H9 (cell line): ENCODE measurements around a stretch of chr6.

GRCh38 chr6:135211059-135212218 is 30.3 kb downstream of the MYB start:
- PRO-cap: no peak

DNA sequence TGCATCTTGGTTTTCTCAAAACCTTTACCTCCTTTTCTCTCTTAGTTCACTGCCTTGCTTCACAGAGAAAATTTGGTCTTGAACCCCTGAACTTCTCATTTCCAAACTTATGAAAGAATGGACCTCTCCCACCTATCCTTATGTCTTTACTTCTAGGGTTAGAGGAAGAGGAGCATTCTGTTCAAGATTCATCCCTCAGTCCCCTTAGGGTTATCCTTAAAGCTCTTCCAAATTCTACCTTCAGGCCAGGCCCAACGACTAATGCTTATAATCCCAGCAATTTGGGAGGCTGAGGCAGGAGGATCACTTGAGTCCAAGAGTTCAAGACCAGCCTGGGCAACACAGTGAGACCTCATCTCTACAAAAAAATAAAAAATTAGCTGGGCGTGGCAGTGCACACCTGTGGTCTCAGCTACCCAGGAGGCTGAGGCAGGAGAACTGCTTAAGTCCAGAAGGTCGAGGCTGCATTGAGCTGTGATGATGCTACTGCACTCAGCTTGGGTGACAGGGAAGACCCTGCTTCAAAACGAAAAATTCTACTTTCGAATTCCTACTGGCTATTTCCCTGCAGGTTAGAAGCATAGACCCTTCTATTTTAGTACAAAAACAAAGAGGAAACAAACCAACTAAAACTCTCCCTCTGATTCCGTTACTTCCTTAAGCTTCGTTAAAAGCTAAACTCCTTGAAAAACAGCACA is 98.7 kb downstream of the AHI1 start:
- PRO-cap: no peak

DNA sequence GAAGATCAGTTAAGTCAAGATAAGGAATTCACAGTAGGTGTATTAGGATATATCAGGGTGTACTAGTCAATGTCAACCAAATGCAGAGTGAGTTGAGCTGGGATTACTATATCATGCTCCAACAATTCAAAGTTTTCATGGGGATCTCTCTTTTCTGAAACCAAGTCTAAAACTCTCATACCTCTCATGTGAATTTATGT is 129.8 kb upstream of the AHI1 start:
- PRO-cap: no peak

DNA sequence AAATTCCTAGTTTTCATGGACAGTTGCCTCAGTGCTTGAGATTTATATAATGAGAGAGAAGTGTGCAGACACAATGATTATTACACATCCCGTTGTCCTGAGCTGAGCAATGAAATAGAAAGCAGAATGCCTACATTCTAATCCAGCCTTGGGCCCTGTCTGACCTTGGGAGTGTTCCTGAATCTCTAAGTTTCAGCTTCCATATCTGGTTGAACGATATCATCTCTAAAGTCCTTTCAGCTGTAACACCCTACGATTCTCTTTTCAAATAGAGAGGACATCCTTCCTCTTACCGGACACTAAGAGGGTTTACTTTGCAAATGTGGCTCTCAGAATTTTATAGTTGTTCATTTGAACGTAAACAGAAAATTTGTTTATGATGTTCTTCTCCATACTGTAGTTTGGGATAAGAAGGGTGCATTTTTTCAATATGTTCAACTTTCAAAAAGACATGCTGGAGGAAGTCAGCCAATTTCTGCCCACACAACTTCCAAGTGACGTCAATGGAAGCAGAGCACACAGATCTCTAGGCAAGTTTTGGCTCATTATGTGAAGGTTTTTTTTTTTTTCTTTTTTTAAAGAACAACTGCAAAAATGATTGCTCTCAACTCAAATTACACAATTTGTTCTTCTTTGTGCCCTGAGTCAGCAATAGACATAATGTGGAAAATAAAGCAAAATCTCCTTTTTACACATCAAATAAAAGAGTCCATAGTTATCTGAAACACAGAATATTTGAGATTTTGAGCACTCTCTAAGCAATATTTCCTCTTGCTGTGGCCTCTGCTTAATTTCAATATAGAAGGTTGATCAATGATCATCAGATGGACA is 50.5 kb downstream of the PDE7B start:
- PRO-cap: no peak

GRCh38 chr6:135904614-135905186 is 53.2 kb downstream of the PDE7B start:
- PRO-cap: no peak

- PRO-cap: no peak
Observed at GRCh38 chr6:136069012-136069729, 180.9 kb downstream of the MTFR2 start.

- PRO-cap: no peak
Observed at GRCh38 chr6:136270958-136272303, 18.2 kb downstream of the BCLAF1 start.

DNA sequence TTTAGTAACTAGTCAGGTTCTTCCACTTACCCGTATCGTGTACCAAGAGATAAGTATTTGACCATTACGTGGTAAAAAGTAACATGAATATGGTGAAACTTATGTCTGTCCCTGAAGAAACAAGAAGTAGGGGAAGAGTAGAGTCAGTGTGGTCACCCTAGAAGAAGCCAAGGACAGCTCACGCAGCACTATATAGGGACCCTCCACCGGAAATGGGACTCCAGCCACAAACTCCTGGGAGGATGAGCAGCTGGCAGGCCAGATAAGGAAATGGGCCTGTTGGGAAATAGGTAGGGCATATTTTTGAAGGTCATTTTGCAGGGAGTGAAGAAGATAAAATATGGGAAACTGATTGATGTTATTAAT is 123.2 kb downstream of the MAP7 start:
- PRO-cap: no peak

DNA sequence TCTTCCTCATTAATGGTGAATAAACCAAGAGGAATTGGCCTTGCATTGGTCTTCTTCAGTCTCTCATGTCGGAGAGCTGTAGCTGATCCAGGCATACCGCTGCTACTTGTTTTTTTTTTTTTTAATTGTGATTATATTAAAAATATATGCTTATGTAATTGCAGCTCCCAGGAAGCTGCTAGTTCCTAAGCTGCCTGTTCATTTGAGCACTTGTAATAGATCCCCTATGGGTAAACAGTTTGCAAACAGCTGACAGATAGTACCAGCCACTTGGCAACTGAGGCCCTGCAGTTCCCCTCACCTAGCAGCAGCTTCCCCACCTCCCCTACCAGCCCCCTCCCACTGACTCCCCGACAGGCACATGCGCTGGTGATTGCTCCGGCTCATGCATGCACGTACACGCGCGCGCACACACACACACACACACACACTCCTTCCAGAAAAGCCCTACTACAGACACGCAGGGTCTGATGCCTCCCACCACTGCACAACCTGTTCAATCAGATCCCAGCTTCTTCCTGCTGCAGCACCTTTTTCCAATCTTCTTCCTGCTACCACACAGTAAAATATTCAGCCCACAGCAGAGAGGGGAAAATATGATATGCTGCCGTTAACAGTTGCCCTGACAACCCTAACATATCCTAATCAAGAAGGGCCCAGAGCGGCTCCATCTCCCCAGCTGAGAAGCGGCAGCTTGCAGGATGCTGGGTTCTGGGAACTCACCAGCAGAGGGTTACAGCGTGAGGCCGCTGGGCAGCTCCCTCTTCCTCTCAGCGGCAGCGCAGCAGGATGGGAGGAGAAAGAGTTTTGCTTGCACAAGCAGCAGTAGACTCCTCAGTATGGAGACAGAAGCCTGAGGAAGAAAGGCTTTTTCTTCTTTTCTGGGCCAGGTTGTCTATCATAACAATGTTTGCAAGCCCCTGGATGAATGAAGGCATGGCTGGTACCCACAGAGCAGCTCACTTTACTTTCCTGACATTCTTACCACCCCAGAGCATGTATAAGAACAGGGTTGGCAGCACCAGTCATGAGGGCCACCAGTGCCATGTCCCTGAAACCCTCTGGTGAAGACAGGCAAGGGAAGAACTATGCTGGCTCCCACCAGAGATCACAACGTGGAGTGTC is 24.0 kb downstream of the MAP7 start:
- PRO-cap: no peak

- PRO-cap: no peak
Observed at GRCh38 chr6:136771402-136771798, 20.9 kb downstream of the MAP3K5 start.

- PRO-cap: no peak
Observed at GRCh38 chr6:136783588-136784306, 8.5 kb downstream of the MAP3K5 start.

DNA sequence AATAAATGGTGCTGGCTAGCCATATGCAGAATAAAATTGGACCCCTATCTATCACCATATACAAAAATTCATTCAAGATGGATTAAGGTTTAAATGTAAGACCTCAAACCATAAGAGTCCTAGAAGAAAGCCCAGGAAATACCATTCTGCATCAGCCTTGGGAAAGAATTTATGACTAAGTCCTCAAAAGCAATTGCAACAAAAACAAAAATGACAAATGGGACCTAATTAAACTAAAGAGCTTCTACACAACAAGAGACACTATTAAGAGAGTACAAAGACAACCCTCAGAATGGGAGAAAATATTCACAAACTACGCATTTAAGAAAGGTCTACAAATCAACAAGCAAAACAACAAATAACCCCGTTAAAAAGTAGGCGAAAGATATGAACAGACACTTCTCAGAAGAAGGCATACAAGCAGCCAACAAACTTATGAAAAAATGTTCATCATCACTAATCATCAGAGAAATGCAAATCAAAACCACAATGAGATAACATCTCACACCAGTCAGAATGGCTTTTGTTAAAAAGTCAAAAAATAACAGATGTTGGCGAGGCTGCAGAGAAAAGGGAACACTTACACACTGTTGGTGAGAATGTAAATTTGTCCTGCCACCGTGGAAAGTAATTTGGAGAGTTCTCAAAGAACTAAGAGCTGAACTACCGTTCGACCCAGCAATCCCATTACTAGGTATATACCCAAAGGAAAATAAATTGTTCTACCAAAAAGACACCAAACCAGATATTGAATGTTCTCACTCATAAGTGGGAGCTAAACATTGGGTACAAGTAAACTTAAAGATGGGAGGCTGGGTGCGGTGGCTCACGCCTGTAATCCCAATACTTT is 3.8 kb downstream of the MAP3K5 start:
- PRO-cap: no peak

DNA sequence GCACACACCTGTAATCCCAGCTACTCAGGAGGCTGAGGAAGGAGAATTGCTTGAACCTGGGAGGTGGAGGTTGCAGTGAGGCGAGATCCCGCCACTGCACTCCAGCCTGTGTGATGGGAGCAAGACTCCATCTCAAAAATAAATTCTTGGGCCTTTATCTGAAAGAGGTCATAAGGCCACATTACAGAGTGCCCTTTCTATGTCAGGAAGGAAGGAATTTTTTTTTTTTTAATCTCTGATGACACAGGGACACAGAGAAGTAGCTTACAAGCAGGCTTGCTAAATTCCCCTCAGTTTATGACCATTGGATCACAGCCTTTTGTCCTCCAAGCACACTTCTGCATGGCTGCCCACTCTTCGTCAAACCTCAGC is 7.4 kb upstream of the IFNGR1 start:
- PRO-cap: no peak

DNA sequence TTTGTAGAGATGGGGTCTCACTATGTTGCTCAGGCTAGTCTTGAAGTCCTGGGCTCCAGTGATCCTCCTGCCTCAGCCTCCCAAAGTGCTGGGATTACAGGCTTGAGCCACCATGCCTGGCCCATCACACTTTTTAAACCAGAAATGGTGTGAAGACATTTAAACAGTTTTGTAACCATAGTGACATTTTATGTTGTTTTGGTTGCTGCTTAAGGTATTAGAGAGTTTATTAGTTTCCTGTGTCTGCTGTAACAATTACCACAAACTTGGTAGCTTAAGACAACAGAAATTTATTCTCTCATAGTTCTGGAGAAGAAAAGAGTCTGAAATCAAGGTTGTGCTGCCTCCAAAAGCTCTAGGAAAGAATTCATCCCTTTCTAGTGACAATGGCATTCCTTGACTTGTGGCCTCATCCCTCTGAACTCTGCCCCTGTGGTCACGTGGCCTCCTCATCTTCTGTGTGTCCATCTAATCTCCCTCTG is 104.6 kb upstream of the TNFAIP3 start:
- PRO-cap: no peak

DNA sequence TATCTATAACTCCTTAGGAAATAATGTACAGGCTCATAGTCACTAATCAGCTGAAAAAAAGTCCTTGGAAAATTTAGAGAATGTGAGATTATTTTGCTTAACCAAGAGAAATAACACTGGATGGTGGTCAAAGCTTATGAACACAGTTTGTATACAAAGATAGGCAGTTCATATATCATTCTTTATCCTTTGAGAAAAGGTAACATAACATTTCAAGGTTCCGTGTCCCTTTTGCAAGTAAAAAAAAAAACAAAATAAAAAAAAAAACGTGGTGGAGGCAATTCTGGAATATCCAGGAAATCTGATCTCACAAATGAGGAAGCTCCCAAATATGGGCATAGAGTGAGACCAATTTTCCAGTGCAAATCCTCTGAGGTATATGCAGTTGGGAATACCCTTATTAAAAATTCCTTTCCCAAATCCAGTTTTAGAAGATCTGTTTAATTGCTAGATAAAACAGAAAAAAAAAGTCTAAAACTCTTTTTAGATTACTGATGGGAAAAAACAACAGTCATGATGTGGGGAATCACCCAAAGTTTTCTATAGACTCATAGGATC is 17.8 kb upstream of the TNFAIP3 start:
- PRO-cap: no peak

GRCh38 chr6:137872525-137873089 is 5.5 kb downstream of the TNFAIP3 start:
- PRO-cap: no peak

GRCh38 chr6:137910421-137910904 is 43.4 kb downstream of the TNFAIP3 start:
- PRO-cap: no peak

- PRO-cap: no peak
Observed at GRCh38 chr6:137940086-137940586, 73.1 kb downstream of the TNFAIP3 start.

DNA sequence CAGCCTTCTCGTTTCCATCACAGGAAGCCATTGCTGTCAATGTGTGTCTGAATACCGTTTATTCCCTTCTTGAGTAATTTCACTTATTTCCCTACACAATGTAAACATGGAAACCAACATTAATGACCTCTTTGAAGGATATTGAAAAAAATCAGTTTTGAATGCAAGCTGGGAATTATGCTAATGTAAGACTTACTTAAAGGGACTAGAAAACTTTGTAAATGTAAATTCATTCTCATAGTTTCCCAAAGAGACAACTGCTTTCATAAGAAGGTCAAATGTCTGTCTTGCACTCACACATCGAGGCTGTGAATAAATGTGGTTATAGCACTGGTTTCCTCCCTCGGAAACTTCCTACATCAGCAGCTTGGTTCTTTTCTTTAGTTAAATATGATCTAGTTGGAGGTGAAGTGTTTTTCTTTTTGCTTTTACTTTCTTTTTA is 108.2 kb downstream of the TNFAIP3 start:
- PRO-cap: no peak

- PRO-cap: no peak
Observed at GRCh38 chr6:138031358-138031826, 75.8 kb downstream of the PERP start.